Peritoneum (tissue), 1 donor: ENCODE measurements around a stretch of chr4.

- PRO-cap, result no peak
These were observed 878 bp downstream of the USO1 start for GRCh38 chr4:75725370-75725539.

DNA sequence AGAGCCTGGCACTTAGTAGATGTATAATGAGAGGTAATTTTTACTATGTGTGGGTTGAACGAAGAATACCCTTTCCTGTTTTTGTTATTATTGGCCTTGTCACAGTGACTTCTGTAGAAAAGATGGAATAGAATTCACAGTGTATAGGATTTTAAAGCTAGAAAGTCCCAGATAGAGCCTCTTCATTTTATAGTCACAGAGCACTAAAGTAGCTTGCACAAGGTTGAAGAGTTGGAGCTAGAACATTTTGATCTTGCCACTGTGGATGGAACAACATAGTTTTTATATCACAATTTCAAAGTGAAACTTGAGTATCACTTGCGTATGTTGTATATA, 2.6 kb downstream of the USO1 start:
- PRO-cap, result no peak

- PRO-cap, result no peak
These were observed 4.6 kb downstream of the USO1 start for GRCh38 chr4:75729062-75729390.

DNA sequence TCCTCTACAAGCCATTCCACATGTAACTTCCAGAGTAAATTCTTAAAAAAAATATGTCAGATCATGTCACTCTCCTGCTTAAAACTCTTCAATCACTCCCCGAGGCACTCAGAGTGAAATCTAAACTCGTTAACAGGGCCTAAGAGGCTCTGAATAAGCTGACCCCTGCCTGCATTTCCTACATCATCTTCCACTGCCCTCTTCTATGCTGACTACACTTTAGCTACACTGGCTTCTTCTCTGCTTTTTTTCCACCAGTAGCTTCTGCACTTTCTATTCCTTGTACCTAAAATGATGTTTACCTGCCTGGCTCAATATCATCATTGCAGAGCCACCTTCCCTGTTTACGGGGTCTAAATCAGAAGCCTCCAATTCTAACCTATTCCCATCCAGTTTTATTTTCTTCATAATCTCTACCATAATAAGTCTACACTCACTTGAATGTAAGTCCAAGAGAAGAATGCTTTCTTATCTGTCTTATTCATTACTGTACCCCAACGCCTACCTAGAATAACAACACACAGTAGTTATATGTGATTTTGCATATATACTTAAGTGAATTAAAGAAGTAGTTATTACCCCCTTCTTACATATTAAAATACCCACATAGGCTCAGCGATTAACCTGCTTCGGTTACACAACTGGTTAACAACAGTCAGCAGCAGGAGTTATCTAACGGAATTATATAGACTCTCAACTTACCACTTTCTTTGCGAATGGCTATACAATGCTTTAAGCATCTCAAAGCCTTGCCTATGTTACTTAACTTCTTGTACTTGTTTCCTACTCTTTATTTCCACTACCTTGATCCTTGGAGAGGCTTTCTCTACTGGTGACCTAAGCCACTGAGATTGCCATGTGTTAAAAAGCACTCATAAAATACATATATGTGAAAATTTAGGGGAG, 1.5 kb downstream of the SDAD1 start:
- PRO-cap, result no peak

DNA sequence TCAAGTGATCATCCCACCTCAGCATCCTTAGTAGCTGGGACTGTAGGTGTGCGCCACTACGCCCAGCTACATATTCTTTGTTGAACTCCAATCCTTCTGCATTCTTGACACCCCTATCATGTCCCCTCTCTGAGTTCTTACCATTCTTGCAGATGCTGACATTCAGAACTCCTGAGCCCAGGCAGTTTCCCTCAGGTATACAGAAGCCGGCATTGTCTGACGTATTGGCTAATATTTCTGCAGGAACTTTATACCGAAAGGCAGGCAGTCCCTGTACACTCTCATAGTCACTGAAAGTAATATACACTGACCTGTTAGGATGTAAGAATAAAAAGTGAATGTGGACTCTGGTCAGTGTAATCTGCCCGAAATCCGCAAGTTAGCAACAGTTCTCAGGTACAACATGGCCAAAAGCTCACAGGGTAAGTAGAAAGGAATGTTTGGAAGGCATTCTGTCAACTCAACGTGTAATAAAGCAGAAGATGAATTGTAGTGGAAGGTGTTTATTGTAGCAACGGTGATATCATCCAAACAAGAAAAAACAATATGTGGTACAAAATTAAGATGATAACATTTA, 25.9 kb upstream of the NUP54 start:
- PRO-cap, result no peak

- PRO-cap, result no peak
These were observed 26.5 kb downstream of the SCARB2 start for GRCh38 chr4:76187028-76187605.

- PRO-cap, result no peak
These were observed 12.8 kb downstream of the SCARB2 start for GRCh38 chr4:76200639-76201348.

DNA sequence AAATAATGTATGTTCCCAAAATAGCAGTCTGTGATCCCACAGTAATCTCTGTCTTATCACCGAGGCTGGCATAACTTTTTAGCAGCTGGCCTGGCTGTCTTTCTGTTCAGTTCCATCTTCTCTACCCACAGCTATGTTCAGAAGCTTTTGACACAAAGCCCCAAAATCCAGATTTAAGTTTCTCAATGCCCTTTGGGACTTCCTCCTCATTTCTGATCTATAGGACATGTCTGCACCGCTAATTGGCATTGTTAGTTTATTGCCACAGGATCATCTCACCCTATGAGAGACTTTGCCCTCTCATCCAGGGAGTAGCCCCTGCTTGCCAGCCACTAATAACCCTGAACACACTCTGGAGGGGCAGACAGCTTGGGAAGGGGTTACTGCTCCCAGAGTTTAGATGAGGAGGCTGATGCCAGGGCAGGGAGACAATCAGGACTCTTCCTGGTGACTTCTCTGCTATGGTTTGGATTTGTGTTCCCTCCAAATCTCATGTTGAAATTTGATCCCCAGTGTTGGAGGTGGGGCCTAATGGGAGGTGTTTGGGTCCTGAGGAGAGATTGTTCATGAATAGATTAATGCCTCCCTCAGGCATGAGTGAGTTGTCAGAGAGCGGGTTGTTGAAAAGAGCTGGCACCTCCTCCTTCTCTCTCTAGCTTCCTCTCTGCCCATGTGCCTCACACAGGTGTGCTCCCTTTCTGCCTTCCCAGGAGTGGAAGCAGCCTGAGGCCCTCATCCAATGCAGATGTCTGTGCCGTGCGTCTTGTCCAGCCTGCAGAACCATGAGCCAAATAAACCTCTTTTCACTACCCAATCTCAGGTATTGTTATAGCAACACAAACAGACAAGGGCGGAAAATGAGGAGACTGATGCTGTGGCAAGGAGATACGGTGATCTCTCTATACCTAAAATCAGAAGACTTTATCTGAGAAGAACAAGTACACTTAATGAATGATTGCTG, 3.5 kb upstream of the SCARB2 start:
- PRO-cap, result no peak

DNA sequence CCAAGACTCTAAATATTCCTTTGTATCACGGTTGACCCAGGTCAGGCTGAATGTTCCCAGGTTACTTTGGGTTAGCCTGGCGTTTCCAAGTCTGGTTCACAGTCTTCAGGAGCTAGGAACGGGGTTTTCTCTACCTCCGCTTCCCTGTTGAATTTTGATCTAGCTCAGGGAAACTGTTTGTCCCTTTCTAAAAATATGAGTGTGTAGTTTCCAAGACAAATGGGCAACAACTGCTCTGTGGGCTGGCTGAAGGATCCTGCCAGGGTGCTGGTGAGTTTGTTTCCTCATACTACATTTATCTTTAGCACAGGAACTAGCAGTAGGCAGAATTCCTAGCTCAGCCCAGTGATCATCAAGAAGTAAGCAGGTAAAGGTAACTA, 13.3 kb upstream of the FAM47E start:
- PRO-cap, result no peak

GRCh38 chr4:76303054-76303539, 3.4 kb upstream of the STBD1 start:
- PRO-cap, result no peak

DNA sequence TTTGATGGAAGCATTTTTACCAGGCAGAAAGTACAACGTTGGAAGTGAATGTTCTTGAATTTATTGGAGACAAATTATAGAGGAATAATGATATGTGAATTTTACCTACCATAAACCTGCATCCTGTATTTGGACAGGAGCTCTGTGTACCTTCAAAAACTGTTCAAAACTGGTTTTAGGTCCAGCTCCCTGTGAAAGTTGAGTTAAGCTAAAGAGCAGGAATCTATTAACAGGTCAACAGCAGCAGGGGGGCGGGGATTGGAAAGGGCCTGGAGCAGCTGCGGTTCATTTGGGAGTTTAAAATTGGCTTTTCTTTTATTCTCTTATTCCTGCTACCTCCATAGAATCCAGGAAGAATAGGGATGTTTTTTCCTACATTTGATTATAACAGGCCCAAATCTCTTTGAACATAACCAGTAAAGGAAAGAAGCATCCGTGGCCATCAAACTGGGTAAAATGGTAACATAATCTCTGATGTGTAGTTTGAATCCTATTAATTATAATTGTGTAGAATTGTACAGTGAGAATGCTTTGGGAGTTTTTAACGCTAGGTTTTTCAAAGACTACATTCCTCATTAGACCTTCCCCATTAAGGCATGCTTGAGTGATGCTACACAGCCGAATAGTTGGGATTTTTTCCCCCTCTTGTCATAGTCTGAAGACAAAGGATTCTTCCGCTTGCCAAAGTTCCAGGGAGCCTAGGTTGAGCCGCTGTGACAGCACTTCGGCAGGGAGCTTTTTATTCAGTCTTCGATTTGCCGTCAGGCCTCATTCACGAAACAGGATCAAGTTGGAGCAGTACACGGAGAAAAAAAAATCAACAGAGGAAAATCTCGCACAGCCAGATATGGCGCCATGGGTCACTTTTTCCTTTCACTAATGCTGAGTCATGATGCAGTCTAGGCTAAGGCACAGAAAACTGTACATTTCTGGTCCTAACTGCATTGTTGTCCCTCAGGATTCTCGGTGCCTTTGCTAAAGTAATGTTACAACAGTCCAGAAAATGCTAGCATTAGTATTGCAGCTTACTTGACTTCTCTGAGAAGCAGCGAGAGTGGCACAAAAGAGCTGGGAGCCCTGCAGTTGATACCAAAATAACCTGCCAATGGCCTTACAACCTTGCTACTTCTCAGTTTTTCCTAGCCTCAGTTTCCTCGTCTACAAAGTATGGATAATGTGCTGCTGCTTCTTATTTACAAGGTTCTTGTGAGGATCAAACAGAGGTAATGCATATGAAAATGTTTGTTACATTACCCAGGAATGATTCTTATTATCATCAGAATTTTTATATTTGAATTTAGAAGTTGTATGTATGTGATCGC, 24.2 kb downstream of the SHROOM3 start:
- PRO-cap, result no peak

DNA sequence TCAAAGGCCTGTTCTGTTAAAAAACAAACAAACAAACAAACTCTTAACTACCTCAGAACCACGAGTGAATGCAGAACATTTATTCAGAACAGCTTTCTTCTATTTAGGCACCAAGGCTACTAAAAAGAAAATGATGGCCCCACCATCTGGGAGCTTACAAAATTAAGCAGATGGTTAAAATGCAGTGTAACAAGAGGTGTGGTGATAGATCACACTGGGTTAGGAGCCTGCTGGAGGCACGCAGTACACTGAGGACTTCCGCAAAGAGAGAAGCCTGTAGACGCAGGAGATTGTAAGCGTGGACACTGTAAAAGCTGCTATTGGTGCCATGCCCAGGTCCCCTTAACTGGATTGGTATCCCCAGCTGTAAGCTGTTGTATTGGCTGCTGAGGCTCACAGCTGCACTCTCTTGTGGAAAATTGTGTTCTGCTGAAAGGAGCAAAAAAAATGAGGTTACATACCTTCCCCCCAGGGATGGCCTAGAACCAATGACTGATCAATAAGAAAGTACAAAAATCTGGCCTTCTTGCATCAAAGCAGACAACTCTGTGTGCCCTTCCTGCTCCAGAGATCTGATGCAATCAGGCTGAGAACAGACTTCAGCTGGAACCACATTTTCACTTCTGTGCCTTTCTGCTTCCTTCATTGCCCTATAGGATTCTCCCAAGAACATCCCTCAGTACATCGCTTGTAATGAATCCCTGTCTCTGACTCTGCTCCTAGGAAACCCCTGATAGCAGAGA, 60.0 kb downstream of the SHROOM3 start:
- PRO-cap, result no peak

GRCh38 chr4:76589447-76589795, 154.4 kb downstream of the SHROOM3 start:
- PRO-cap, result no peak

GRCh38 chr4:76690810-76691613, 206.9 kb downstream of the SOWAHB start:
- PRO-cap, result no peak

DNA sequence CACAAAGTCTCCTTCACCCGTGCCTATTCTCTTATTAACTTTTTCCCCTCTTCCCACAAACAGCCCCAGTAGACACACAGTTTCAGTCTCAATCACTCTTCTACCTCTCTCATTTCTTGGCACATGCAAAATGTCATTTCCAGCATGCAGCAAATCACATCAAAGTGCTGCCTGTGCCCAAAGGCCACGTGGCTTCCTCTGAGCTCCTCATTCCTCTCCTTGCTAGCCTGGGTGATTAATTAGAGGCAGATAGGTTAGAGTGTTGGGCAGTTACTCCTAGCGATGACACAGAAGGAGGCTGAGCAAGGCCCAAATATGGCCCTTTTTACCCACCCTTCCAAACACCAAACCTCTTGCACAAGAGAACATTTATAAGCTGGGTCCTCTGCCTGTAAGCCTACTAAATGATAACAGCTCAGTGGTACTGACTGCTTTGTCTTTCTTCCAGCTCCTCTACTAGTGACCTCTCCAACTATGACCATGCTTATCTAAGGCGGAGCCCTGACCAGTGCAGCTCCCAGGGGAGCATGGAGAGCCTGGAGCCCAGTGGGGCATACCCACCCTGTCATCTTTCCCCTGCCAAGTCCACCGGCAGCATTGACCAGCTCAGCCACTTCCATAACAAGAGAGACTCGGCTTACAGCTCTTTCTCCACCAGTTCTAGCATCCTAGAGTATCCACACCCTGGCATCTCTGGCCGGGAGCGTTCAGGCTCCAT, 159.5 kb downstream of the SOWAHB start:
- PRO-cap, result no peak

- PRO-cap, result no peak
These were observed 2.1 kb downstream of the CCNI start for GRCh38 chr4:77073511-77074328.

GRCh38 chr4:77605434-77605646, 280 bp upstream of the CXCL13 start:
- PRO-cap, result no peak

GRCh38 chr4:77796258-77796918, 22.8 kb downstream of the CNOT6L start:
- PRO-cap, result no peak

GRCh38 chr4:77797288-77797981, 21.7 kb downstream of the CNOT6L start:
- PRO-cap, result no peak

DNA sequence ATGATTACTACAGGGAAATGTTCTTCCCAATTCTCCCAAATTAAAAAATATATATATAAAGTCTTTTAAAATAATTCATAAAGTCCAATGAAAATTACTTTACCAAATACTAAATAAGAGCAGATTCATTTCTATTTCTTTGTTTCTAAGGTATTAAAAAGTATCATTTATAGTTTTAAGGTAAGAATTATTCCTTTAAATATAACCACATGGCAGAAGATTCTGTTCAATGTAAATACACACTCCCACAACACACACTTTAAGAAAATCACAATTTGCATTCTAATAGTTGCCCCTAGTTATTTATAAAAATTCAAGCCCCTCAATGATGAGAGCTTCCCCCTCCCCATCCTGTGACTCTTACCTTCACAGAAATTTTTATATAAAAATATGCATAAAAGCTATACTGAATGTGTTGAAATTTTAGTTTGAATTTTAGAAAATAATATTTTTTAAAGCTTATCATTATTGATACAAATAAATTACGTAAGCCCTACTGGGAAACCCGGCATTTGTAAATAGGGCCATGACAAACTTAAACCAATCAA, 2.9 kb downstream of the CNOT6L start:
- PRO-cap, result no peak